Measurements from ENCODE around the genes EXOC1L and PPAT.

DNA sequence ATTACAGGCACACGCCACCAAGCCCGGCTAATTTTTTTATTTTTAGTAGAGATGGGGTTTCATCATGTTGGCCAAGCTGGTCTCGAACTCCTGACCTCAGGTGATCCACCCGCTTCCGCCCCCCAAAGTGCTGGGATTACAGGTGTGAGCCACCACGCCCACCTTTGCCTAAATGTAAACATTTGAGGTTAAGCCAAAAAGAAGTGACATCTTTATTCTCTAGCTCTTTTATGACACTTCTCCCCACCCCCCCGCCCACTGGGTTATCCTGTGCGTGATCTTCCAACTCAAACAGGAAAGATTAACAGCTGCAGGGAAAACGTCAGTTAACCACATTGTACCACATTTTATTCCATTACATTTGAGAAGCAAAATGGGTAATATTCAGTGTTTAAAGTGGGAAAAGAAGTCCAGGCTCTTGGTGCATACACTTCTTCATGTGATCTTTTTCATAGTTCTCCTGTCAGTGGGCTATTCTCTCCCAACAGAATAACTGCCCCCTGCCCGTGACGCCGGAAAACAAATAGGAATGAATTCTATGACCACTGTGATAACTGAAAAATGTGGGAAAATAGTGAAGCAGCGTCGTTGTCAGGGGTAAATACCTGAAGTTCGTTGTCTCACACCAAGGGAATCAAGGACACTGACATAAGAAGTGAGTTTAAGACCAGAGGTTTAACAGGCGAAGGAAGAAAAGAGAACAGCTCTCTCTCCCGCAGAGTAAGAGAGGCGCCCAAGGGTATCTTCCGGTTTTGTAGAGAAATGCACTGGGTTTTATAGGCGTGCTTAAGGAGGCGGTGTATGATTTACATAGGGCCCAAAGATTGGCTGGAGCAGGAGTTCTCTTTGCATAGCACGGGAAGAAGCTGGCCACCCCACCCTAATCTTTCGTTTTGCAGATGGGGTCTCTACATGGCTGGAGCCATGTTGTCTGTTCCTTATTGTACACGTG is 9.7 kb upstream of the SRD5A3 start:
- PRO-cap = no peak

GRCh38 chr4:55346924-55347419 is 930 bp downstream of the SRD5A3 start:
- PRO-cap = no peak

- PRO-cap = no peak
Measured at GRCh38 chr4:55356998-55357515, 11.0 kb downstream of the SRD5A3 start.

DNA sequence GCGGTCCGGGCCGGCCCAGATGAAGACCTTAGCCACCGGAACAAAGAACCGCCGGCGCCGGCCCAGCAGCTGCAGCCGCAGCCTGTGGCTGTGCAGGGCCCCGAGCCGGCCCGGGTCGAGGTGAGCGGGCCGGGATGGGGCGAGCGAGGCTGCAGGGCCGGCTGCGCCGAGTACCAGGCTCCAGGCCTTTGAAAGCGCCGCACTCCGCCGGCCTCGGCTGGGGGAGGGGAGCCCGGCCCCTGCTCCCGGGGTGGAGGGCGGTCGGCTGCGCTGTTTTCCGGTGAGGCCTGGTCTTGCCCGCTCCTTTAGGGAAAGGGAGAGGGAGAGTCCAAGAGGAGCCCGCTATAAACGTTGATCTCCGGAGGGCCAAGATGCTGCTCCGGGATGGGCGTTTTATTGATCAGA is 522 bp downstream of the TMEM165 start:
- PRO-cap = bidirectional peak, plus-strand start at position 312 of the sequence, minus-strand start at position 279 of the sequence

- PRO-cap = no peak
Measured at GRCh38 chr4:55437937-55438616, 42.3 kb downstream of the TMEM165 start.

- PRO-cap = no peak
Measured at GRCh38 chr4:55634999-55635565, 1.0 kb downstream of the NMU start.

DNA sequence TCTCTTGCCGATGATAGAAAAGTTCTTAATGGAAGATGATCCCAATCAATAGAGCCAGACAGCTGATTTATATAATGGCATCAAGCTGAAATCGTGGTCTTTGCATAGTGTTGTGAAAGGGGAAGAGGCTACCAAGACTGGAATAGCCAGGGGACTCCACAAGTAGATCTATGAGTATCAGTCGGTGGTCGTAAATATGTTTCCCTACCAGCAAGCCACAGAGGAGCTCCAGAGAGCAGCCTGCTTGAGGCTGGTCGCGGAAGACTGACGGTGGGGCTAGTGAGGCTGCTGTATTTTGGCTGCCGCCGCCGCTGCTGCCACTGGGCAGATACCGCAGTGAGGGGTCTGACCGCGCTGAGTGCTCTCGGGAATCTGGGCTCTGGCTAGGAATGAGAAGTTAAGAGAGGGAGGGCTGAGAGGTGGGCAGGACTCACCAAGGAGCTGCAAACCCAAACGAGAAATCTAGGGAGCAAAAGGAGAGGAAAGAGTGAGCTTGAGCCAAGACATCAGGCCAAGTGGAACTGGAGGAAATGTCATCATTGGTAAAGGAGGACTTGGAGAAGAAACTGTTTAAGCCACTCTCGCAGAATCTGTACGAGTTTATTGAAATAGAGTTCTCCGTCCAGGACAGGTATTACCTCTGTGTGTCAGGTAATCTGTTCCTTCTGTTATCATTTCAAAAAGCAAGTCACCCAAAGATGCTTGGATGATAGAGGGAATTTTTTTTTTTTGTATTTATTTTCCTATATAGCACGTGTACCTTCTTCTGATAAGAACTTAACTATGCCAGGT is at the start of gene EXOC1L:
Gene EXOC1L (plus strand): TSS at position 294 of the 792 bp plus-strand sequence.
- PRO-cap = no peak

- PRO-cap = no peak
Measured at GRCh38 chr4:55860343-55860809, 6.9 kb downstream of the EXOC1 start.

- PRO-cap = no peak
Measured at GRCh38 chr4:56160531-56161038, 111.7 kb downstream of the CRACD start.

- PRO-cap = no peak
Measured at GRCh38 chr4:56296475-56296942, 90.8 kb downstream of the AASDH start.

DNA sequence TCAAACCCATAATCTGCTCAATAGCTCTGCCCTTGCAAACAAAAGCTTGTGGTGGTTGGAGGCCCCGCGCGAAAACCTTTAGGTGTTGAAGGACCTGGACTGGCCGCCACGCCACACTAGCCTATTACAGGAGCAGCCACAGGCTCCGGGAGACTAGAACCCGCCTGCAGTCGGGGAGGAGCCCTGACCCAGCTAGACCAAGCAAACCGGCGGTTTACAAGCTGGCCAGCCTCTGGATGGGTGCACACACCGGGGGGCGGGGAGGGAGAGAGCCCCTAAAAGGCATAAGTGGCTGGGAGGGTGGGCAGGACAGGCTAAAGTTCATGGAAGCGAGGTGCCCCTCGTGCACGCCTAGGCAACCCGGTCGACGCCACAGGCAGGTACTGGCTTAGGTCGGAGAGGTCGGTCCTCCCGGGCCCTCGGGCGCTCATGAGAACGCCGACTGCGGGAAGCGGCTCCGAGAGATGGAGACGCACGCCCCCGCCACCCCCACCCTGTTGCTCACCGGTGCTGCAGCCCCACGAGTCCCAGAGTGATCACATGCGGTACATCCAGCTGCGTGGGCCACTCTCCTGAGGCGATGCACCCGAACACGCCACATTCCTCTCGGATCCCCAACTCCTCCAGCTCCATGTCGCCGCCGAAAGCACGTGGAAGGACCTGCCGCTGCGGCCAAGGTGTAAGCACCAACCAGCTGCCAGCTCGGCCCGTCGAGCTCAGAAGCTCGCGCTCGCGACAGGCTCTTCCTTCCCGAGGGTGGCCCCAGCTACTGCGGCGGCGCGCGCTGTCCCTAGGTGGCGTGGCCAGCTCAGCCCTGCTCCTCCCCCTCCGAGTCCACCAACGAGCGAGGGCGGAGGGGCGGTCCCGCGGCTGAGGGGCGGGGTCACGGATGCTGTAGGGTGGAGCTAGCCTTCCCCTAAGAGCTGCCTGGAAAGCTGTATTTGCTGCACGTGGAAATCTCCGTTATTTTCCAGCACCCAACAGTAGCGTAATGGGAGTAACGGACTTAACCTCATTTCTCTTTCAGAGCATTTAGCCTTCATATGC is at the start of gene PPAT:
Gene PPAT (minus strand): TSS at position 771 of the 1,047 bp plus-strand sequence.
- PRO-cap = unidirectional peak, plus-strand start at position 169 of the sequence; bidirectional peak, plus-strand start at position 892 of the sequence, minus-strand start at position 768 of the sequence

- PRO-cap = no peak
Measured at GRCh38 chr4:56871459-56872082, 36.1 kb upstream of the REST start.

DNA sequence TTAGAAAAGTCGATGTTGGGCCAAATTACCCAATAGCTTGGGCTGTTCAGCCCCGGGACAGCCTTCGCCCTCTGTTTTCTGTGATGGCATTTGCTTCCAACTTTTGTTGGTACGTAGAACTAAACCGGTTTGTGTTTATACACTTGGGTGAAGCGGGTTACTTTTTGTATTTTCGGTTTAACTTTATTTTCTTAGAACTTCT is 1.7 kb downstream of the REST start:
- PRO-cap = no peak

DNA sequence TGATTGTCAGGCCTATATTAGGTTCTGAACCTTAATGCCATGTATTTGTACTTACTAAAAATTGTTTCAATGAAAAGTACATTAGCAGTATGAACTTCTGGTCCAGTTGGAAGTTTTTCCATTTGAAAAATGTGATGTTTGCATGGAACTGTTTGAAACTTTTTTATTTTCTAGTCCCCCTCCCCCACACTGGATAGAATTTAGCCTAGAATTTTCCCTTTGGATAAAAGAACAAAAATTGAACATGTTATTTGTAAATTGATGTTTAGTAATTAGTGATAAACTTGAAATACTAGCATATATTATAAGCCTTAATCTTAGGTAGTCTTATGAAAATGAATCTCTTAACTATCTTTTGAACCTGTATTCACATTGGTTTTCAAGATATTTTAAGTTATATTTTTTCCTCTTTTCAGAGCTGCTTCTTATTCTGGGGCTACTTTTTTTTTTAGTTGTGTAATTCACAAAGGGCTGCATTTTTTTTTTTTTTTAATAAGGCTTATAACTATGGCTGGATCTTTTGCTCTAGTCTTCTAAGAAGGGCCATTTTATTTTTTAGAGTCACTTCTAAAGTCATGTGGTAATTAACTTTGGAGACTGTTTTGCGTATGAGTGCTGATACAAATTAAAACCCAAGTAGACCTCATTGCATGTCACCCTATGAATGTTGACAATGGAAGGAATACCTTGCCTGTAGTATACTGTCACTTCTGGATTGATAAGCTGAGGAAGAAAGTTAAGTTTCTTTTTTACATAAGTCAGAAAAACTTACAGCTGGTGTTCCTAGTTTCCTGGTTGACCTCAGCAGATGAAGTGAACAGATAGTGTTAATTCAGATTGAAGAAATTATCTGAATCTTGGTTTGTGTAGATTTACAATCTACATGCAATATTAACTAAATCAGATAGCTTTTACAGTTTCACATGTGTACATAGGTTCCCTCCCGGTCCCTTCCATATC is 27.1 kb downstream of the REST start:
- PRO-cap = no peak

DNA sequence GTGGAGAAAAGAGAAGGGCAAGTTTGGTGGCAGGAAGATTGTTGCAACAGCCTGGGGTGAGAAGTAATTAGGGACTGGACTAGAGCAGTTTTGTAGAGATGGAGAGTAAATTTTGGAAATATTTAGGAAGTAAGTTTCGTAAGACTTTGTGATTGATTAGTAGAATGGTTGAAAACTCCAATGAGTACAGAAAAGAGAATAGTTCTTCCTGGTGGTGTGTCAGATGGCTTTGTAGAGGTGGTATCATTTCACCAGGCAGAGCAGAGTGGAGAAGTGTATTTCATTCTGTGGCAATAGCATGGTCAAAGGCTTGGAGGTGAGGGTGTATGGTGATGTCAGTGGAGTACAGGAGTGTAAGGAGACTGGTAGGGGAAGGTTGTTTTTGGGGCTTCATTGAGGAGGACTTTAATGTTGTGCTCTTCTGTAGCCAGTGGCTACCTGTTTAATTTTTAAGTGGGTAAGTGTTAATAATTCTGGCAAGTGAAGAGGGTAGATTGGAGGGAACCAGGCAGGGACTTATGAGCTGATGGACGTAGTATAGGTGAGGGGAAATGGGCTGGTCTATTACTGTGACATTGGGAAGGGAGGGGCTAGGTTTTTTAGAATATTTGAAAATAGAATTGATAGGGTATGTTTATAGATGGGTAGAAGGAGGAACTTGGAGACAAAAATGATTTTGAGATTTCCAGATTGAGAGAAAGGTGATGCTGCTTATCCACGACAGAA is 30.5 kb downstream of the POLR2B start:
- PRO-cap = no peak

- PRO-cap = no peak
Measured at GRCh38 chr4:57022913-57023583, 44.4 kb downstream of the POLR2B start.

DNA sequence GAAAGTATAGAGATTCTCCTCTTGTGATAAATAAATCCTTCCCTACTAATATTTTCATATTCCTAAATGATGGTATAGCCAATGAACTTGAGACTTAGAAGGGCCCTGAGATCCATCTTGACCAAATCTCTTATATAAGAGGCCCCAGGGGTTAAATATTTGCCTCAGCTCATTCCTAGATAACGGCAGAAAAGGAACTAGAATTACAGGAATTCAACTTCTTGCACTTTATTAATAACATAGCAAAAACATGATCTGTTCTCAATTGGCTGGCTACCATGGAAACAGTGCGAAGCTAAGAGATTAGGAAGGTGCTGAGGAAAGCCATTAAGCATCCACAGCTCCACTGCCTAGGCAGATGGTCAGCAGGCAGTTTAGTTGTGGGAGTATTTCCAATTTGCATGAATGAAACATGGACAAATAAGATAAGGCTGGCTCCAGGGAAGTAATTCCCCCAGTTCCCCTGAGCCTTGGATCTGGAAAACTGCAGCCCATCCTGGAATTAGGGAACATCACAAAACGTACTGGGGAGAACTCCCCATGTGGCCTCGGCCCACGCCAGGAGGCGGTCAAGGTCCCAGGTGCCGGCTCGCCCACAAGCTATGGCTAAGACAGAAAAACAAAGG is 45.5 kb downstream of the IGFBP7 start:
- PRO-cap = no peak

GRCh38 chr4:57065239-57066602 is 44.5 kb downstream of the IGFBP7 start:
- PRO-cap = no peak

GRCh38 chr4:57084796-57085765 is 25.1 kb downstream of the IGFBP7 start:
- PRO-cap = no peak

DNA sequence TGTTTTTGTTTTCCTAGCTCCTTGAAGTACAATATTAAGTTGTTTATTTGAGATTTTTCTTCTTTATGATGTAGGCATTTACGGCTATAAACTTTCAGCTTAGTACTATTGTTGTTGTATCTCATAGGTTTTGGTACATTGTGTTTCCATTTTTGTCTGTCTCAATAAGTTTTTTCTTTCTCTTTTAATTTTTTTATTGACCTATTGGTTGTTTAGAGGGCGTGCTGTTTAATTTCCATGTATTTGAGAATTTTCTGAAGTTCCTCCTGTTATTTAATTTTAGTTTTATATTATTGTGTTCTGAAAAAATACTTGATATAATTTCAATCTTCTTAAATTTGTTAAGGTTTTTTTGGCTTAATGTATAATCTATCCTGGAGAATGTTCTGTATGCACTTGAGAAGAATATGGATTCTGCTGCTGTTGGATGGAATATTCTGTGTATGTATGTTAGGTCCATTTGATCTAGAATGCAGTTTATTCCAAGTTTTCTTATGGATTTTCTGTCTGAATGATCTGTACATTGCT is 341.1 kb upstream of the IGFBP7 start:
- PRO-cap = no peak